AG04449 (cell line): Measurements from ENCODE around the gene HMBS.

DNA sequence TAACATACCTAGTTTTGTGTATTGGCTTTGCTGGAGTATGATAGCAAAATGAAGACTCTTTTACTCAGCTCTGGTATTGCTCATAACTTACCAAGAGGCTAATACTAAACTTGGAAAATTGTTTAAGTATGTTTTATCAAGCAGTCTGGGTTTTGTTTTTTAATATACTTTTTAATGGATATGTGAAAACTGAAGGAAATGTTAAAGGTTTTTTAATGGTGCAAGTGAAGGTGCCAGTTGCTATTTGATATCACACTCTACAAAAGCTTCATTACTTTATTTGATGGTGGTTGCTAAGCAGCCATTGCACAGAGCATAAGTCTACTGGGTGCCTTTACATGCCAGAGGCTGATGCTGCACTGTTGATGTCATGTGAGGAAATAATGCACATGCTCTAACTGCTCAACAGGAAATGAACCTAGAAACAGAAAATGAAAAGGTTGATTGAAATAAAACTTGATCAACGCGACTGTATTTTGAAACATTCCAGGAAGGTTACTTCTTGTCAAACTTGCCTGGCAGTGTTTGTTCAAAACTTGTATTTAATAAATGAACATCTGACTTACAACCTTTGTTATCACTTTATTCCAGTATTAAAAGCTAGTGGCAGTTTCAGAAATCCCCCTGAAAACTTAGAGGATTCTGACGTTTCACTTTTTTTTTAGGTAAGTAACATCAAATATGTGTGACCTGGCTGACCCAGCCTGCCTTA is 2.6 kb upstream of the ATP5MG start:
- RRBS = no CpG with 5 or more reads among the region's 3 CpGs

GRCh38 chr11:118434988-118435834 is 1.1 kb upstream of the KMT2A start:
- RRBS = 2% methylated on average over 13 of the region's 50 CpGs

- RRBS = 5% methylated on average over 12 of the region's 30 CpGs
Observed at GRCh38 chr11:118437019-118437869, 952 bp downstream of the KMT2A start.

DNA sequence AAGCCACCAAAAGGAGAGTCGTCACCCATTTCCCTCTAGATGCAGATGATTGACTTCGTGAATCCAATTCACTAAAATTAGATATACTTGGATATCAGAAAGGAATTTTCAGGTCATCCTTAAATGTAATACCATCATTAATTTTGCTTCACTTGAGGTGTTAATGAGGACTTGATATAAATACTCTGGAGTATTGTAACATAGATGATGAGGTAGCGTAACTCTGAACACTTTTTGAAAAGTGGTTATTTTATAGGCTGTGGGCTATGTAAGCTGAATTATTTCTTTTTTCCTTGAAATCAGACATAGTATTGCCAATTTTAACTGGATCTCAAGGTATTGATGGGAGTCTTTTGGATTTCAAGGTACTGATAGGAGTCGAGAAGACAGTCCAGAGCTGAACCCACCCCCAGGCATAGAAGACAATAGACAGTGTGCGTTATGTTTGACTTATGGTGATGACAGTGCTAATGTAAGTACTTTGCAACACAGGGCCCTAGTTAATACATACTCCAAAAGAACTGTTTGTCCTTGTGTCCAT is 31.3 kb upstream of the TTC36 start:
- RRBS = no CpG with 5 or more reads among the region's 5 CpGs

DNA sequence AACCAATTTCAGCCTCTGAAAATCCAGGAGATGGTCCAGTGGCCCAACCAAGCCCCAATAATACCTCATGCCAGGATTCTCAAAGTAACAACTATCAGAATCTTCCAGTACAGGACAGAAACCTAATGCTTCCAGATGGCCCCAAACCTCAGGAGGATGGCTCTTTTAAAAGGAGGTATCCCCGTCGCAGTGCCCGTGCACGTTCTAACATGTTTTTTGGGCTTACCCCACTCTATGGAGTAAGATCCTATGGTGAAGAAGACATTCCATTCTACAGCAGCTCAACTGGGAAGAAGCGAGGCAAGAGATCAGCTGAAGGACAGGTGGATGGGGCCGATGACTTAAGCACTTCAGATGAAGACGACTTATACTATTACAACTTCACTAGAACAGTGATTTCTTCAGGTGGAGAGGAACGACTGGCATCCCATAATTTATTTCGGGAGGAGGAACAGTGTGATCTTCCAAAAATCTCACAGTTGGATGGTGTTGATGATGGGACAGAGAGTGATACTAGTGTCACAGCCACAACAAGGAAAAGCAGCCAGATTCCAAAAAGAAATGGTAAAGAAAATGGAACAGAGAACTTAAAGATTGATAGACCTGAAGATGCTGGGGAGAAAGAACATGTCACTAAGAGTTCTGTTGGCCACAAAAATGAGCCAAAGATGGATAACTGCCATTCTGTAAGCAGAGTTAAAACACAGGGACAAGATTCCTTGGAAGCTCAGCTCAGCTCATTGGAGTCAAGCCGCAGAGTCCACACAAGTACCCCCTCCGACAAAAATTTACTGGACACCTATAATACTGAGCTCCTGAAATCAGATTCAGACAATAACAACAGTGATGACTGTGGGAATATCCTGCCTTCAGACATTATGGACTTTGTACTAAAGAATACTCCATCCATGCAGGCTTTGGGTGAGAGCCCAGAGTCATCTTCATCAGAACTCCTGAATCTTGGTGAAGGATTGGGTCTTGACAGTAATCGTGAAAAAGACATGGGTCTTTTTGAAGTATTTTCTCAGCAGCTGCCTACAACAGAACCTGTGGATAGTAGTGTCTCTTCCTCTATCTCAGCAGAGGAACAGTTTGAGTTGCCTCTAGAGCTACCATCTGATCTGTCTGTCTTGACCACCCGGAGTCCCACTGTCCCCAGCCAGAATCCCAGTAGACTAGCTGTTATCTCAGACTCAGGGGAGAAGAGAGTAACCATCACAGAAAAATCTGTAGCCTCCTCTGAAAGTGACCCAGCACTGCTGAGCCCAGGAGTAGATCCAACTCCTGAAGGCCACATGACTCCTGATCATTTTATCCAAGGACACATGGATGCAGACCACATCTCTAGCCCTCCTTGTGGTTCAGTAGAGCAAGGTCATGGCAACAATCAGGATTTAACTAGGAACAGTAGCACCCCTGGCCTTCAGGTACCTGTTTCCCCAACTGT is 23.2 kb upstream of the TTC36 start:
- RRBS = no CpG with 5 or more reads among the region's 13 CpGs

DNA sequence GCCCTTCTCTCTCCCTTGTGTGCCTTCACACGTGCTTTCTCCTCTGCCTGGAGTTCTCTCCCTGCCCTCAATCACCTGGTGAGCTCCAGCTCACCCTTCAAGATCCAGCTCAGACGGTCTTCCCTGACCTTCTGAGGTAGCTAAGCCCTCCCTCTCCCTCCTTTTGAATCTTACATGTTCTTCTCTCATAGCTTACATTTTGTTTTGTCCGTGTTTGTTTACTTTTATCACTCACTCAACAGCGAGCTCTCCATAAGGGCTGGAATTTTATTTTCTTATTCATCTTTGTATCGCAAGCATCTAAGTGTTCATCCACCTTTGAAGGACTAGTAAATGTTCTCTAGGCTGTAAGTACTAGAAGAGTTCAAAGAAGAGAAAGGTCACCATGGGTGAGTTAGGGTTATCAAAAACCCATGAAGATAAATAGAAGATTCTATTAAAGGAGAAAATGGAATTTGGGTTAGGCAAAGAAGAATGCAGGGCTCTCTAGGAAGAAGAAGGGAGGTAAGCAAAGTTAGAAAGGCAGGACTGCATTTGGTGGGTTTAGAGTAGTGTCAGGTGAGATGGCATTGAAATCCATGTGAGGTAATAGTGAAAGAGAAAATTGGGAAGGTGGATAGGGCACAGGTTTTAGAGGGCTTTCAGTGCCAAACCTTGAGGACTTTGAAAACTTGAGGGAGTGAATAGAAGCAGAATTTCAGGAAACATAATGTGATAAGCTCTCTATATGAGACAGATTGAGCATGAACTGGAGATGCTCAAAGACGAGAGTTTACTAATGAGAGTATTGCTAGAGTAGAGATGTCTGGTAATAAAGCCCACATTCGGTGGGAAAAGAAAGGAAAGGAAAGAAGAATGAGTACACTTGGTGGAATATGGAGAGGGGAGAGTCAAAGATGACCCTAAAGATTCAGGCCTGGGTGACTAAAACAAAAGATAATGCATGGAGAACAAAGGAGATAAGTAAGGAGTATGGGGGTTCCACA is 16.6 kb upstream of the TTC36 start:
- RRBS = no CpG with 5 or more reads among the region's 7 CpGs

GRCh38 chr11:118620882-118621818 is 13.7 kb downstream of the PHLDB1 start:
- RRBS = 2% methylated on average over 17 of the region's 40 CpGs

GRCh38 chr11:118658084-118658459 is 21.4 kb downstream of the TREH start:
- RRBS = no CpG with 5 or more reads among the region's 7 CpGs

- RRBS = no CpG with 5 or more reads among the region's 5 CpGs
Observed at GRCh38 chr11:118868509-118869092, 15.1 kb upstream of the CXCR5 start.

DNA sequence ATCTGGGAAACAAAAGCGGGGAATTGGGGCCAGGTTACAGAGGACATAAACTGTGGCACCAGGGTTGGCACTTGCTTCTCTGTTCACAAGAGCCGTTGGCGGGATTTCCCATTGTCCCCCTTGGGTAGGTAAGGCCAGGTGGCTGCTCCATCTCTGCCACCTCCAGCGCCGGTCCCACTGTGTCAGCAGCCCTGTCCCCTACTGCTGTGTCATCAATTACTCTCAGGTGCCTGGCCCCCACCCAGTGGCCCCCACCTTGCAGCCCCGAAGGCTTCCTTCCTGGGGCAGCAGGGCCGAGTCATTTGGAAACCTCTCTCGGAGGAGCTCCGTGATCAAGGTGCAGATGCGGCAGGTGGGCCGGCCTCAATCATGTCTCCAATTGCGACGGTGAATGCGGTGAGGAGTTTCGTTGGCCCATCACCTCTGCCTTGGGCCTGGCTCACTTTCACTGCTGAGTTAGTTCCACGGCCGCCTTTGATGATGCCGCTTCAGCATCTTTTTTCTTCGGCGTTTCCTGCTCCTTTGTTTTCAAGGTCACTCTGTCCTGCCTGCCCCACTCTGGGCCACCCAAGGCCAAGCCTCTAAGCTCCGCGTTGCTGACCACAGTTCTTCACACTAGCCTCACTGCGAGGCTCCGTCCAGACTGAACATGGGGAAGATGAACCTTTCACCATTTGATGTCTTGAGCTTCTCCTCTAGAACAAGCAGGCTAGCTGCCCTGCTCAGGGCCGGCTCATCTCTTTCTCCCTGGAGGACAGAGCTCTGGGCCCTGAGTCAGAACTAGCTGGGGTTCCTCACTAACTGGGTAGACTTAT is 11.2 kb upstream of the CXCR5 start:
- RRBS = no CpG with 5 or more reads among the region's 25 CpGs

DNA sequence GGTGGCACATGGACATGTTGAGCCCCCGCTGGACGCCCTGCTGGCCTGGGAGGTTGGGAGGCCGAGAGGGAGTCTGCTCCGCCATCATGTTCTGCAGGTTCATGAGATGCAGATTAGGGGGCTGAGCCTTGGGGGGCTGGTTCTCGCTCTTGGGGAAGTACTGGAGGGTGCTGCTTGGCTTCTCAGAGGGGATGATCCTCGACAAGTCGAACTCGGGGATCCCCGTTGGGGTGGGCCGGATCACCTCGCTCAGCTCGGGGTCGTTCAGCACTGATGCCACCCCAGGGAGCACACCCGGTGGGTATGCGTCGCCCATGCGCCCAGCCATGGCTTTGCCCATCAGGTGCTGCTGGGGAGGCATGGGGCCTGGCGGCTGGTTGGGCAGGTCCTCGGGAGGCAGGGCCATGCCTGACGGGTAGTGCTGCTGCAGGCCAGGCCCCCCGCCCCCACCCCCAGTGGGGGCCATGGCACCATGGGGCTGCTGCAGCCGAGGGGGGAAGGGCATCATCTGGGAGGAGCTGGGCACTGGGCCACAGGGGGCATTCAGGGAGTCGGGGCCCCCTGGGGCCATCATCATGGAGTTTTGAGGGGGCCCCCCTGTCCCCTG is 15.1 kb downstream of the CXCR5 start:
- RRBS = 90% methylated on average over 5 of the region's 23 CpGs

DNA sequence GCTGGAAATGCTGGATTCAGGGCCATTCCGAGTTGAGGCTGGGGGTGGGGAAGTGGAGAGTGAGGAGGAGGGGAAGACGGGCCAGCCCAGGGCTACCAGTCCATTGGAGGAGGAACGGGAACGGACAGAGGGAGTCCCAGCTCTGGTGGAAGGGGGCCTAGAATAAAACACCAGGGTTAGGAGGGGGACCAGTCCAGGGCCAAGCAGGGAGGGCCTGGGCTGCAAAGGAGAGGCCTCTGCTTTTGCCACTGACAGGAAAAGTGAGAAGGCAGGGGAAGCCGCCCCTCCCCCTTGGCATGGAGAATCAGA is 4.3 kb downstream of the BCL9L start:
- RRBS = no CpG with 5 or more reads among the region's 5 CpGs

DNA sequence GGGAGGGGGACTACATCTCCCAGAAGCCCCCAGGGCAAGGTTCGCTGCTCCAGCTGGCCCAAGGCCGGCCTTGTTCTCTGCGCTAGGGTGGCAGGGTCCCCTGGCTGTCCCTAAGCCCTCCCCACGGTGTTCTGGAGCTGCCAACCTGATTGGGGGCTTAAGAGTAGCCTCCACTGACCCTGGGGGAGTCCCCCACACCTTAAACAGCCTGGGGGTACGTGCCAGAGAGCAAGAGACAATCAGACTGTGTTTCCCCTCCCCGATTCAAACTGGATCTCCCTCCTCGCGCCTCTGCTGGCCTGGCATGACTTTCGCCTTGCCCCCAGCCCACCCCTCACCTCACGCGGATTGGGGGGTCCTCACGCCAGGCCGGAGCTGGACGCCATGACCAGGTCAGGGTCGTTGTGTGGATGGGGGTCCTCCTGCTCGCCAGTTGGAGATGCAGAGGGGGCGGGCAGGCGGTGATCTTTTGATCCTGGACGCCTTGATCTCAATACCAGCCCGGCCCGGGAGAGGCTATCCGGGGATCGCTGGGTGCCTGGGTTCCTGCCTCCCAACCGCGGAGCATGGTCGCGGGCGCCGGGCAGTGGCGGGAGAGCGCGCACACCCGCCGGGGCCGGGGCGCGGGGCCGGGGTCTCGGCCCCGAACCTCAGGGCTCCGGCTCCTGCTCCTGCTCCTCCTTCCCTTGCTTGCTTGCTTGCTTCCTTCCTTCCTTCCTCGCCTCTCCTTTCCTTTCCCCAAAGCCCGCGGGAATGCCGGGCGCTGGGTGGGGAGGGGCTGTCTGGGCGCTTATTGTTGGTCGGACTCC is 622 bp downstream of the BCL9L start:
- RRBS = 2% methylated on average over 11 of the region's 48 CpGs

DNA sequence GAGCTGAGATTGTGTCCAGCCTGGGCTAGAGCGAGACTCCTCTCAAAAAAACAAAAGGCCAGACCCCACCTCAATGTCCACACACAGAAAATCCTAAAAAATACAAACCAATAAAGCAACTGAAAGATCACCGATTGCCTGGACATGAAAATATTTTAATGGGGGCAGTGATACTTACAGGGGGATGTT is 3.7 kb downstream of the RPS25 start:
- RRBS = no CpG with 5 or more reads among the region's 2 CpGs

DNA sequence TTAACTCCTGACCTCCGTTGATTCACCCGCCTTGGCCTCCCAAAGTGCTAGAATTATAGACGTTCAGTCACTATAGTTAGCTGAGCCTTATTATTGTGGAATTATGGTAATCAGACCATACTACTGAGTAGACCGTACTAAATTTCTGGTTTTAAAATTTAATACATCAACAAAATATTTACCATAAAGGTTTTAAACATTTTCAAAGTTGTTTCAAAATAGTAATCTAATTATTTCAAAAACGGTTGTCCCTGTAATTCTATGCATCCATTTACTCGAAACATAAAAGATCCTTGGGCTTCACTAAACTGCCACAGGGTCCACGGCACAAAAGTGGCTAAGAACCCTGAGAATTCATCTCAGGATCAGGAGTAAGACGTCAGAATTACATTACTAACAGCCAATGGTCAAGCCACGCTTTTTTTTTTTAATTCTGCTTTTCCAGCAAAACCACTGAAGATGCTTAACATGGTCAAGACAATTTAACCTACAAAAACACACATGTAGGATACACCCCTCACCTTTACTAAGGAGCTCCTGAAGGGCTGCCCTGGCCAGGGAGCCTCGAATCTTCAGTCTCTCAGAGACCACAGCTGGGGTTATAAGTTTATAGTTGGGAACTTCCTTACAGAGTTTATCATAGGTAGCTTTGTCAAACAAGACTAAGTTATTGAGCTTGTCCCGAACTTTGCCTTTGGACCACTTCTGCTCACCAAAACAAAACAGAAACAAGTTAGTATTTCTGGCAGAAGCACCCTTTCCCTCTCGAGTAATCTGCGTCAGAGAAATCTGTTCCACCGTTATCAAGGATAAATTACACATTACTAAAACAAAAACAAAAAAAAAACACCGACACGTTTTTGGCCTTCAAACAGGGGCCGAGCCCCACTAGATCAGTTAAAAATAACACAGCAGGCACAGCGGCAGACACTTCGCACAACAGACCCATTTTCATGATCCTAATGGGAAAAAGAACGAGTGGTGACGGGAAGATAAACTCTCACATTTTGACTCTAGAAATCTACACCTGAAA is 986 bp downstream of the RPS25 start:
- RRBS = no CpG with 5 or more reads among the region's 21 CpGs

DNA sequence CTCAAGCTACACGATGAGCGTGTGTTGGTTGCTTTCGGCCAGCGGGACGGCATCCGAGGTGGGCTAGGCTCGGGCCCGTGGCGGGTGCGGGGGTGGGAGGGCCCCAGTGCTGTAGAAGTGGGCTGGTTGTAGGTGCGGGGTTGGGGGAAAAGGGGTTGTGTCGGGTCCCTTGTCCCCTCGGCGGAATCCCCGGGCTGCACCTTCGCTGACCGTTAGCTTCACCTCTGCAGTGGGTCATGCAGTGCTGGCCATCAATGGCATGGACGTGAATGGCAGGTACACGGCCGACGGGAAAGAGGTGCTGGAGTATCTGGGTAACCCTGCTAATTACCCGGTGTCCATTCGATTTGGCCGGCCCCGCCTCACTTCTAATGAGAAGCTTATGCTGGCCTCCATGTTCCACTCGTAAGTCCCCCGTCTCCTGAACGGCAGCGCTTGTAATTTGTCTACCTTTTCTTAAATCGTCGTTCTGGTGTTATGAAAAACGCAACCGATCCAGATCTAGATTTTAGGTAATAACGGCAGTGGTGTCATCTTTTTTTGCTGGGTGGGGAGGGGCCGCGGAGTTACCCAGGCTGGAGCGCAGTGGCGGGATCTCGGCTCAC is 449 bp downstream of the TRAPPC4 start:
- RRBS = no CpG with 5 or more reads among the region's 39 CpGs

DNA sequence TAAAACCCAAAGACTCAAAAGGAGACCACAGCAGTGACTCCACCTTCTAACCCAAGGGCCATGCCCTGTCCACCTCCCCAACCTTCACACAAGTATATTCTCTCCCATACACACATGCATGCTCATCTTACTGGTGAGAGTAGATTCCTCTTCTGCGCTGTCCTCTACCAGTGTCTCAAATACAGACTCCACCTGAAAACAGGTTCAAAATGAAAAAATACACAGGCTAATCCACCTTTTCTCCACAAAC is 7.4 kb downstream of the HYOU1 start:
- RRBS = no CpG with 5 or more reads among the region's 1 CpG

DNA sequence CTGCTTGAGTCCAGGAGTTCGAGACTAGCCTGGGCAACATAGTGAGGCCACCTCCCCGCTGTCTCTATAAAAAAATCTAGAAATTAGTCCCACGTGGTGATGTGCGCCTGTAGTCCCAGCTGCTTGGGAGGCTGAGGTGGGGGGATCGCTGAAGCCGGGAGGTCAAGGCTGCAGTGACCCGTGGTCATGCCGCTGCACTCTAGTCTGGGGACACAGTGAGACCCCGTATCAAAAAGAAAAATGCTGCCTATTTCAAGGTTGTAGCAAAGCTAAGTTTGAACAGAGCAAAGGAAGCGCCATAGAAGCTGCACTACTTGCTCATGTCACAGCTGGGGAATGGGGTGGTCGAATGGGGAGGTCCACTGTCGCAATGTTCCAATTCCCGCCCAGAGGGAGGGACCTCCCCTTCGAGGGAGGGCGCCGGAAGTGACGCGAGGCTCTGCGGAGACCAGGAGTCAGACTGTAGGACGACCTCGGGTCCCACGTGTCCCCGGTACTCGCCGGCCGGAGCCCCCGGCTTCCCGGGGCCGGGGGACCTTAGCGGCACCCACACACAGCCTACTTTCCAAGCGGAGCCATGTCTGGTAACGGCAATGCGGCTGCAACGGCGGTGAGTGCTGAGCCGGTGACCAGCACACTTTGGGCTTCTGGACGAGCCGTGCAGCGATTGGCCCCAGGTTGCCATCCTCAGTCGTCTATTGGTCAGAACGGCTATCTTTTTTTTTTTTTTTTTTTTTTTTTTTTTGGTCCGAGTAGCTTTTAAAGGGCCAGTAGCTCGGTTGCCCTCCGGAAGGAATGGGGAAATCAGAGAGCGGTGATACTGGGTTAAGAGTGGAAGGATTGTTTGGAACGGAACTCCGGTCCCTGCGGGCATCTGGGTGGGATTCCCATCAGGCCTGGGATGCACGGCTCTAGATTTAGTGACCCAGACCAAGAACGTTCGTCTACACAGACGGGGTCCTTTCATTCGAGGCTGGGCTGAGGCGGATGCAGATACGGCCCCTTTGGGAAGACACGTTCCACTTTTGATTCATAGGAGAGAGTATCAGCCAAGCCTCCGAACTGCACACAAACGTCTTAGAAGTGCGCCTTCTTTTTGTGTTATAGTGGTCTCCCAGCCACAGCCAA is at the start of gene HMBS:
TSS of gene HMBS (plus strand) at position 425 of the 1,128 bp plus-strand sequence.
- RRBS = 2% methylated on average over 16 of the region's 59 CpGs

DNA sequence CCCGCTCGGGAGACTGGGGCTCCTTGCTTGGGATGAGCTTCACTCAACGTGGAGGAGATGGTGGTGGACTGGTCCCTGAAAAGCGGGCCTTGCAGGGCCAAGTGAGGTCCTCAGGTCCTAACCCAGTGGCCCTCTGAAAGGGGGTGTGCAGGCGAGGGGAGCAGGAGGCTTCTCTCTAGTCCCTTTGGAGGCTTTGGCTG is 7.4 kb downstream of the MCAM start:
- RRBS = no CpG with 5 or more reads among the region's 5 CpGs

DNA sequence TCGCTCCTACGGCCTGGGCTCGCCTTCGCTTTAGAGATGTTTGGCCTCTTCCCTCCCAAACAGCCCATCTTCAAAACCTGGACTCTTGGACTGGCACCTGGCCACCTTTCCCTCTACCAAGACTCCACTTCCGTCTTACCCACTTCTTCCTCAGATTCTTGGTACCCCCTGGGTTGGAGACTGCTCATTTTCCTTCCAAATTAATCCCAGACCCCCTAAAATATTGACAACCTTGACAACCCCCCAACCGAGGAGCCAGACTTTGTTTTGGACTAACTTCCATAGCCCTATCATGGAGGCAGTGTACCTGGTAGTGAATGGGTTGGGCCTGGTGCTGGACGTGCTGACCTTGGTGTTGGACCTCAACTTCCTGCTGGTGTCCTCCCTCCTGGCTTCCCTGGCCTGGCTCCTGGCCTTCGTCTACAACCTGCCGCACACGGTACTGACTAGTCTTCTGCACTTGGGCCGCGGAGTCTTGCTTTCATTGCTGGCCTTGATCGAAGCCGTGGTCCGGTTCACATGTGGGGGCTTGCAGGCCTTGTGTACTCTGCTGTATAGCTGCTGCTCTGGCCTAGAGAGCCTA is 595 bp downstream of the RNF26 start:
- RRBS = no CpG with 5 or more reads among the region's 15 CpGs